ENCODE measurements around a stretch of chr2.

DNA sequence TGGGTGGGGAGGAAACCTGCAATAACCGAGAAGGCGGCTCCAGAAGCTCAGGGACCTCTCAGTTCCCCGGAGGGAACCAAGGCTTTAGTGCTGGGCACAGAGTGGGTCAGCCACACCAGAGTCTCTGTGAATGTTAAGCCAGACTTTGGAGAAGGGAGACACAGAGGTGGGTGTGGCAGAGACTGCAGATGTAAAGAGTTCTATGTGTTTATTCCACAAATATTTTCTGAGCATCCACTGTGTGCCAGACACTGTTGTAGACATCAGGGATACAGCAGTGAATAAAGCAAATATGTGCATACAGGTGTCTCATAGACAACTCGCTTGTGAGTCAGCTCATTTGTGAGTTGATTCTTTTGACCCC, 47.9 kb upstream of the MRPL33 start:
- PRO-cap, 8 experiments: no peak in any of the 8 experiments

- PRO-cap, 8 experiments: no peak in any of the 8 experiments
These were observed 41.2 kb upstream of the MRPL33 start for GRCh38 chr2:27730216-27730755.

DNA sequence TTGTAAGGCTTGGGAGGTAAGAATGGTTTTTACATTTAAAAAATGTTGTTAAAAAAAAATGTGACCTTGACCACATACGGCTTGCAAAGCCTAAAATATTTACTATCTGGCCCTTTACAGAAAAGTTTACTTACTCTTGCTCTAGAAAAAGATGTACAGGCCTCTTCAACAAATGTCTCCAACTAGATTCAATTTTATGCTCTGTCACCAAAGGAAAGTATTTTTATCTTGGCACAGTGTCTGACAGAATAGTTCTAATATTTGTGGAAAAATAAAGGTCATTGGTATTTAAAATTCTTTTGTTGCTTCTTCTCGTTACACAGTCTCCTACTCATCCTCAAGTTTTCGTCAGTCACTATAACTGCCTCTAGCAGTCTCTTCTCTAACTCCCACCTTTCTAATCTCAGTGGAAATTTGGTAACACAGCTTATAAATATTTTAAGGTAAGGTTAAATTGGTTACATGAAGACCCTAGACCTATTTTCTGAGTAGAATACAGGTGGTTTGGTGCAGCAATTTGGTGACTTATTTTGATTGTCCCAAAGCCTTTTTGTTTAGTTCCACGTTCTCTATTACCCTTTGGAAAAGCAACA, 1.4 kb downstream of the RBKS start:
- PRO-cap, 8 experiments: no peak in any of the 8 experiments

- PRO-cap, 8 experiments: no peak in any of the 8 experiments
These were observed 243.7 kb downstream of the BABAM2 start for GRCh38 chr2:28134161-28134766.

DNA sequence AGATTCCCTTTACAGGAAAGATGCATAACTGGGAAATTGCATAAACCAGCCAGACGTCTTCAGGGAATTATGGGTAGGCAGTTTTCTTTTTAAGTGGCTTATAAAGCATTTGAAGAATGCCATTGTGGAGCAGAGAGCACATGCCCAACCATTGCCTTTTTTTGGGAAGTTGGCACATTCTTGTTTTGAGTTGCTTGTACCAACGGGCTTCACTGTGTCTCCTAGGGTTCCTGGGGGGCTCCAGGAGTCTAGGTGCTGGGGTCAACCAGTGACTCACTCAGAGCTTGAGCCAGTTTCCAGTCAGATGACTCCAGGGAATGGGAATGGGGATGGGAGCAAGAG, 231.6 kb upstream of the FOSL2 start:
- PRO-cap, 8 experiments: no peak in any of the 8 experiments

- PRO-cap, 8 experiments: no peak in any of the 8 experiments
These were observed 220.3 kb upstream of the FOSL2 start for GRCh38 chr2:28172154-28172982.

GRCh38 chr2:28185138-28185622, 207.5 kb upstream of the FOSL2 start:
- PRO-cap, 8 experiments: no peak in any of the 8 experiments

DNA sequence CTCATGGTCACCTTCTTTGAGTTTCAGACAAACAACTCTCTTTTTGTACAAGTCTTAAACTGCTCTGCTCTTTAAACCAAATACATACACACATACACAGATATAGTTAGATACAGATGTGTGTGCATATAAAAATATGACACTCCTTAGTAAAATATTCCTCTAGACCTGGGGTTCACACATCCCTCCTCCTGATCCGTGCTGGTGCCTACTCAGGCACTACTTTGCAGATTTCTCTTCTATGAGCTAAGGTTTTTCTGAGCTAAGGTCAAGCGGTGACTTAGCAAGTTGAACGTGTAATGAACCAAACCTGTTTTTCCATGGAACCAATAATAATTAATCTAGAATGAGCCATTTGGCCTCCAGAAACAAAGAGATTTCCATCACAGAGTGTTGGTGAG, 112.2 kb upstream of the FOSL2 start:
- PRO-cap, 8 experiments: no peak in any of the 8 experiments

- PRO-cap, 8 experiments: no peak in any of the 8 experiments
These were observed 26.9 kb upstream of the FOSL2 start for GRCh38 chr2:28365616-28366263.

GRCh38 chr2:28414581-28414938, 21.9 kb downstream of the FOSL2 start:
- PRO-cap, 8 experiments: no peak in any of the 8 experiments

DNA sequence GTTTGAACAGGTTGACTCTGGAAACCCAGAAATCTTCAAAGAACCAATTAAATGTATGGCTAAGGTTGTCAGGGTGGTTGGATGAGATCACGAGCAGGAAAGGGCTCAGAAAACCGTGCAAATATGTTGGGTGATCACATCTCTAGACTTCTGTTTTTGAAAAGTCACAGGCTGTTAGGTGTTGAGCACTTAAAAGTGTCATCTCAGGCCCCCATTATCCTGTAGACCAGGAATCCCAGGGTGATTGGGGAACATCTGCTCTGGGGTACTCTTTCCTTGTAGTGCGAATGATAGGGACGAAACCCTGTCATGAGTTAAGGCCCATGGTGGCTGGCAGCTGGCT, 25.0 kb downstream of the FOSL2 start:
- PRO-cap, 8 experiments: peak in 6 of 8 experiments; most common plus-strand start position 65 of the sequence (in 5)

- PRO-cap, 8 experiments: peak in 4 of 8 experiments; most common minus-strand start chr2:28544174 (in 4)
These were observed 48.1 kb downstream of the PLB1 start for GRCh38 chr2:28544044-28544296.

DNA sequence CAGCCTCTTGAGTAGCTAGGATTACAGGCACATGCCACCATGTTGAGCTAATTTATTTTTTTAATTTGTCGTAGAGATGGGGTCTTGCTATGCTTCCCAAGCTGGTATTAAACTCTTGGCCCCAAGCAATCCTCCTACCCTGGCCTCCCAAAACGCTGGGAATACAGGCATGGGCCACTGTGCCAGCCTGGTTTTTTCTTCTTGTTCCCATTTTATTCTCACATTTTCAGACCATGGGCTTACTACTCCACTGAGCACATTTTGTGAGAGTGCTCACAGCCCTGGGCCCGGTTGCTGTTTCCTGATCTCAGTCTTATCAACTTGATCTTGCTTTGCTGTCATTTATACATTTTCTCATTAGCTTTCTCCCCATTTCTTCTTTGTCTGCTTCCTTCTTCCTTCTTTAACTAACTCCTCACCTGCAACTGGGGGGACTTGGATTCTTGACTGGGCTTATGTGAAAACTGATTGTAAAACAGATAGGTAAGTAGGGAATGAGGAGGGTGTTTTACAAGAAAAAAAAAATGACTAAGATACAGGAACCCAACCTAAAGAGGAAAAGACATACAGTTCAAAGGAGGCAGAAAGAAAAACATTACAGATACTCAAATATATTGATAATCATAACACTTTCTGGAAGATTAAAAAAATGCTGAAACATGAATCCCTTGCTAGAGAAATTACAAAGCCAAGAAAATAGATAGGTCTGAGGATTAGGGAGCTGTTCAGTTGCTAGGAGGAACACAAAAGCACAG, 117.4 kb downstream of the PLB1 start:
- PRO-cap, 8 experiments: no peak in any of the 8 experiments

- PRO-cap, 8 experiments: no peak in any of the 8 experiments
These were observed 116.5 kb upstream of the PPP1CB start for GRCh38 chr2:28634794-28635963.

- PRO-cap, 8 experiments: no peak in any of the 8 experiments
These were observed 90.2 kb upstream of the PPP1CB start for GRCh38 chr2:28661449-28661875.

DNA sequence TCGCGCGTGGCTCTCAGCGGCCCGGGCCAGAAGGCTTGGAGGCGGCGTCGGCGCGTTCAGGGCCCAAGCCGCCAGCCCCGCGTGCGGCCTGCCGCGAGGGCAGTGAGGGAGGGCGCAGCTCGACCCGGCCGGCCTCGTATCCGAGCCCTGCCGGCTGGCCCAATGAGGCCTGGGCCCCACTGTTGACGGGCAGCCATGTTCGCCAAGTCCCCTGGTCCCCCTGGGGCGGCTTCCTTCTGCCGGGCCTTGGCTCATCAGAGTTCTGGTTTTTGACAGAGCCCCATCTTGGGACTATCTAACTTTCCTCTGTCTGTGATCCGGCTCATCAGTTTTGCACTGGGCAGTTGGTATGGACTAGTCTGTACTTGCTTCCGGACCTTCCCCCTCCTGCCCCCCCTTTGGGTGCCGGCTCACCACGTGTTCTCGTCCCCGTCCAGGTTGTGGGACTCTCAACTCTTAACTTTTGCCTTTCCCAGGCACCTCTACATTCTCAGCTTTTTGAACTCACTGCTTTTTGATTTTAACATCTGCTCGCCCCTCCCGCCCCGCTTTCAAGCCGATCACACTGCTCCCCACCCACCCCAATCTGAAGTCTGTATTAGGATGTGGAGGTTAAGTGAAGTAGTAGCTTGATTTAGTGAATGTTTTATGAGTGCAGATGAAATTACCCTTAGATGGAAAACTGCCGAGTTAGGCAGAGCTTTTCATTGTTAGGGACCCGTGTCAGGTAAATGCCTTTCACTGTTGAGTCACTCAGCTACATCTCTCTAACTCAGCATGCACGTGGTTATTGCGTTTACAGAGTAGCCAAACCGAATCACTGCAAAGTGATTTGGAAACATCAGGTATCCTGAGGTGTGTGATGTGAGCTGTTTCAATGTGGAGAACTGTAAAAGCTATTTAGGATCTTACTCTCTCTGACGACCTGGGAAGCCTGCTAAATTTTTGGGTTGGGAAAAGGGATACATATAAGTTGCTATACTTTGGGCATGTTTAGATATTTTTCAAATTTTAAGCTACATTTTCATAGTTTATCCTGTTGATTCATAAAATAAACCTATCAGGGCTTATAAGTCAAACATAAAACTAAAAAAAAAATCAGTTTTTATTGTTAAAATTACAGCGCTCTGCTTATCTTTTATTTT, 912 bp downstream of the WDR43 start:
- PRO-cap, 8 experiments: peak in 2 of 8 experiments; most common plus-strand start position 851 of the sequence (in 2); most common minus-strand start position 732 of the sequence (in 1)

- PRO-cap, 8 experiments: no peak in any of the 8 experiments
These were observed 10.3 kb downstream of the WDR43 start for GRCh38 chr2:28904378-28905458.

- PRO-cap, 8 experiments: peak in 1 of 8 experiments; most common plus-strand start chr2:28913664 (in 1)
These were observed 18.9 kb downstream of the WDR43 start for GRCh38 chr2:28913457-28913758.

DNA sequence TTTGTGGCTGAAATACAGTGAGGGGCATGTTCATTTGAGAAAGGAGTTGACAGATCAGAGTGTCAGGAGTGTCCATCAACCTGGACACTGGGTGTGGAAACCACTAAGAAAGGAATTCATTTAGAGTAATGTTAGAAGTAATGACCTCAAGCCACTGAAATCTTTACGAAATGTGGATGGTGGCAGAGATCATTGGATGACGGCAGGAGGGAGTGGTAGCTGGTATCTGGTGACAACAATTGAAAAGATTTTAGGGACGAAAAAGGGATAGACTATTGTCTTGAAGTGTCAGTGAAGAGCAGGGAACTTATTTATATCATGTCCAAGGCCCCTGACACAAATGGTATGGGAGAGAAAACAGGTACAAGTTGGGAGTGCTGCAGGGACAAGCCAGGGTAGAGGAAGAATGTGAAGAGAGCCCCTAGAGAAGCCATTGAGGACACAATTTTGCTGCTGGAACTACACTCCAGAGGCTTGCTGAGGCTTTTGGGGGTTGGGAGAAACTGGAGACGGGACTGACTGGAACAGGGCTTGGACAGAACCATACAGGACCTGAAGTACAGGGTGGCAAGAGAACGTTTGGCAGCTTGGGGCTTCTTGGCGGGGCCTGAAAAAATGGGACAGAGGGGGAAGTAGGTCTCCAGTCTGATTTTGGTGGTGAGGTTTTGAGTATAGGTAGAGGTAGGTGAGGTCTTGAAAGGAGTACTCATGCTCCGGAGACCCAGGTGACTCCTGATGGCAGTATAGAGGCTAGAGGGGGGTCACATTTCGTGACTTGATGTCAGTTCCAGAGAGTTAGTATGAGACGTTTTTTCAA, 29.9 kb downstream of the WDR43 start:
- PRO-cap, 8 experiments: peak in 1 of 8 experiments; most common plus-strand start position 484 of the sequence (in 1)

GRCh38 chr2:29000512-29000802, 19.4 kb downstream of the TOGARAM2 start:
- PRO-cap, 8 experiments: peak in 1 of 8 experiments; most common minus-strand start chr2:29000576 (in 1)

Measured in peripheral blood mononuclear cell (primary cell).